ENCODE measurements around the genes KRTAP15-1, KRTAP19-5, KRTAP22-2 and KRTAP6-3.

DNA sequence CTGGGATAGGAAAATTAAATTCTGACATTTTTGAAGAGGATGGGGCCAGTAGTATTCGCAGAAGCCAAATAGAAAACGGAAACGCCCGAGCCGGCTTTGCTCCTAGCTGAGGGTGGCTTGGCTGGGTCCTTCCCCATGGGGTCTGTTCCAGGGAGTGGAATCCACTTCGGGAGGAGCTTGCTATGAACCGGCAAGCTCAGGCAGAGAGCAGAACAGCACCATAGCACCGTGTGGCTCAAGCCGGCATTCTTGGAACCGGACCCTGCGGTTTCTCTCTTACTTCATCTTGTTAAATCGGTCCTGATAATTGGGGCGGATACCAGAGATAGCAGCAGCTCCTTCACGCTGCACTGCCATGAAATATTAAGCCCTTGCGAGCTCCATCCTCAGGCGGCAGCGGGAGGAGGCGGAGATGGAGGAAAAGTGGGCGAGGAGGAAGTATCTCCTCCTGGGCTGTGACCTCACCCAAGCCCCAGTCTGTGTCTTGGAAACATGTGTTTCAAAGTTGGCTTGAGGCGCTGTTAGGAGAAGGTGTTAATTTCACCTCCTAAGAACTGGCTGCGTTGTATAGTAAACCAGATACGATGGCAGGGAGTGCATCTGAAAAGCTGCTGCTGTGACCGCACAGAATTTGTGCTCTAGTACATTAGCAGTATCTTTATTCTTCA lies 25.0 kb downstream of the MAP3K7CL start:
- PRO-cap: no peak
- RAMPAGE, long total RNA, 4 experiments: no peak in any of the 4 experiments

DNA sequence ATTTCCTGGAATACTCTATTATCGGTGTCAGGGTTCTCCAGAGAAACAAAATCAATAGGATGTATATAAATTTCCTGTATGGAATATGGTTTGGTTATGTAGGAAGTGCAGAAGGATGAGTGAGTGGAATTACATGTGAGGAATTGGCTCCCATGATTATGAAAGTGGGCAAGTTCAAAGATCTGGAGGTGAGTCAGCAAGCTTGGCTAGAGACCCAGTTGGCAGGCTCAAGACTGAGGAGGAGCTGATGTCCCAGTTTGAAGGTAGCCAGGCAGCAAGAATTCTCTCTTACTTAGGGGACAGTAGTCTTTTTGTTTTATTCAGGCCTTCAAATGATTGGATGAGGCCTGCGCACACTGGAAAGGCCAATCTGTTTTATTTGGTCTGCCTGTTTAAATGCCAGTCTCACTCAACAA lies 57.5 kb downstream of the MAP3K7CL start:
- PRO-cap: no peak
- RAMPAGE, long total RNA, 4 experiments: no peak in any of the 4 experiments

DNA sequence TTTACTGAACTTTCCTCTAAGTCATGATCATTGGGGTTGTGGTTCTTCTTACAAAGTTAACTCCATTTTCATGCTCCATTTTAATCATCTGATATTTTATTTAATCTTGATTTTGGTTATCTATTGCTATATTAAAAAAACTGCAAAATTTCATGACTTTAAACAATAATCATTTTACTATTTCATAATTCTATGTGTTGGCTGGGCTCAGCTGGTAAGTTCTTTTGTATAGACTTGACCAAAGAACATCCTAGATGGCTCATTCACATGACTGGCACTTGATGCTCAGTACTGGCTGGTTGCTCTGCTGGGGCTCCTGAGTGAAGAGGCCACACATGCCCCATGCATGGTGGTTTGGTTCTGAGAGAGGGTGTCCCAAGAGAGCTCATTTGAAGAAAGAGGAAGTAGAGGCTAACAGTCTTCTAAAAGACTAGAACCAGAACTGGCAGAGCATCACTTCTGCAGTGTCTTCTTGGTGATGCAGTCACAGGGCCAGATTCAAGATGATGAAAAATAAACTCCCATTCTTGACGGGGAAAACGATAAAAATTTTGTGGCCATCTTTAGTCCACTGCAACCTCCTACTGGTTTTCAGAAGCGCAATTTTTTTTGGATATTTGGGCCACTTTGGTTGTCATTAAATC lies 5.3 kb upstream of the BACH1 start:
- PRO-cap: no peak
- RAMPAGE, long total RNA, 4 experiments: no peak in any of the 4 experiments

- PRO-cap: no peak
- RAMPAGE, long total RNA, 4 experiments: no peak in any of the 4 experiments
Observed at GRCh38 chr21:29318177-29318634, 19.5 kb downstream of the BACH1 start.

DNA sequence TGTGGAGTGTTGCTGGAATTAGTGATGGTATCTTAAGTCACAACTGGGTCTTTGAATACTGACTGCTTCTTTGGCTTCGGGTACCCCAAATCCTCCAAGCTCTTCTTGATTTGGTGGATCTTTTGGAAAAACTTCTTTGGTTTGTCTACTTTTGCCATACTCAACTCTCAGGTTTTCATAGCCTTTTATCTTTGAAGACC lies 185.8 kb downstream of the BACH1 start:
- PRO-cap: no peak
- RAMPAGE, long total RNA, 4 experiments: no peak in any of the 4 experiments

DNA sequence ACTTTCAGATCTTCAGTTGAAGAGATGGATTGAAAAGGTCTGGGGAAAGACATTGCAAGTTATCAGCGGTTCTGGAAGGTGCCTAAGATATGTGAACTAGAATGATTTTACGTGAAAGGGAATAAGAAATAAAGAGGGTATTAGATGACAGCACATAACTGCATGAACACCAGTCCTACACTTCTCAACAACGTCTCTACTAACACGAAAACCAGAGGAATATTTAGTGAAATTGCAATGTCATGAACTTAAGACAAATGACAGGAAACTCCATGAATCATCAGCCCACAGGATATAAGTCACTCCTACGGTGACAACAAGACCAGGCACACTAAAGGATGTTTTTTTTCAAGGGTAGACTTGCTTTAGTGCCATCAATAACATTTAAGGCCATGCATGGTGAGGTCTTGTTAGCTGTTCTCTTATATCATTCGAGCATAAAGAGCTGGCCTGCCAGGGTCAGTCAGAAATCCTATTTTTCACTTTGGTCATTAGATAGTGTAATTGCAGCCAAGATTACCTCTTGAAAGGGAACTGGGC lies 283.1 kb downstream of the GRIK1 start:
- PRO-cap: no peak
- RAMPAGE, long total RNA, 4 experiments: no peak in any of the 4 experiments

DNA sequence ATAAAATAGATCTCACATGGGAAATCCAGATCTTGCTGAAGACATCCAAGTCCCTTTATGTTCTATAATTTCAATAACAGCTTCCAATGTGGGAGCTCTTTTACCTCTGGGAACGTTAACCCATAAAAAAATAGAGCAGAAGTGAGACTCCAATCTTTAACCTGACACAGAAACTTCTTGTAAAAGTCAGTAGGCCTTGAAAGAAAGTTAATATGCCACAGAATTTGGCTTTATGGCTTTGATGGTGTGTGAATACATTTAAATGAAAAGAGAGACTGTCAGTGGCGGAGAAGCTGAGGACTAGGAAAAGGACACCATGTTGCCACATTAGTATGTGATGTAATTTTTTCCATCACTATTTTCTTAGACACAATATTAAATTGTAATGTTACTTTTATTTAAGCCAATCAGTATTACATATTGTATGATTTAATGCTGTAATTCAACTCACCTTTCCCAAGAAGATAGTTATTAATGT lies 17.4 kb upstream of the CLDN8 start:
- PRO-cap: unidirectional peak, plus-strand start at position 287 of the sequence
- RAMPAGE, long total RNA, 4 experiments: no peak in any of the 4 experiments

- PRO-cap: no peak
- RAMPAGE, long total RNA, 4 experiments: no peak in any of the 4 experiments
Observed at GRCh38 chr21:30440017-30440546, at the start of gene KRTAP15-1. KRTAP15-1 (plus strand) TSS chr21:30440275.

DNA sequence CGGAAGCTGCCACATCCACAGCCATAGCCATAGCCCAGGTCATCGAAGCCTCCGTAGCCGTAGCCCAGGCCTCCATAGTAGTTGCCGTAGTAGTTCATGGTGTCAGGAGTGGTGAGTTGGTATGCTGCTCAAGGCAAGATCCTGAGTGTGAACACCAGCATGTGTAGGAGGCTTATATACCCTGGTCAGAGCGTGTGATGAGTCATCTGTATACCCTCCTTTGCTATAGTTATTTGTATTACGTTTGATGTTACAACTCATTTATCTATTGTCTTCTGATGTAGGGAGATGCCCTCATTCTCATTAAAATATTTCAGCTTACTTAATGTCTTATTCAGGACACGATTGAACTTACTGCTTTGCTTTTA lies at the start of gene KRTAP19-5:
Gene KRTAP19-5, minus strand, starts transcription at position 149 of the 368 bp plus-strand sequence.
- PRO-cap: no peak
- RAMPAGE, long total RNA, 4 experiments: no peak in any of the 4 experiments

DNA sequence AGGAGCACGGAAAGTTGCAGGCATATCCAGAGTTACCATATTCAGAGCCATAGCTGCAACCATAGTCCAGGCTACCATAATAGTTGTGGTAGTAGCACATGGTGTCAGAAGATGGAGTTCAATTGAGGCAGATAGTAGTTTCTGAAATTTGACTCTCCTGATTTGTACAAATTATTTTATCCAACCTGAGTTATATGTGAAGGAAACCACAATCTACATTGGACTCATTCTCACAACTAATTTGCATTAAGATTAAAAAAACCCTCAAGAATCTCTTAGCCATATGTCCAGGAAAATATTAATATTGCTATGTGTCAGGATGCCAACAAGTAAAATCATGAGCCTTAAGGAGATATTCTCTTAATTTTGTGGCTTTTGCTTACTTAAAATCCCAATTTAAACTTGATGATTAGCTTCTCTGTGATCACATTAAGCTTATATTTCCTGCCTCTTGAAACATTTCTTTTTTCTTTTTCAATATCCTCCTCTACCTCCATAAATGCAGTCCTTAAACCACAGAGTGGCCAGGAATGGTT lies at the start of gene KRTAP22-2:
Gene KRTAP22-2, minus strand, starts transcription at position 123 of the 536 bp plus-strand sequence.
- PRO-cap: no peak
- RAMPAGE, long total RNA, 4 experiments: no peak in any of the 4 experiments

DNA sequence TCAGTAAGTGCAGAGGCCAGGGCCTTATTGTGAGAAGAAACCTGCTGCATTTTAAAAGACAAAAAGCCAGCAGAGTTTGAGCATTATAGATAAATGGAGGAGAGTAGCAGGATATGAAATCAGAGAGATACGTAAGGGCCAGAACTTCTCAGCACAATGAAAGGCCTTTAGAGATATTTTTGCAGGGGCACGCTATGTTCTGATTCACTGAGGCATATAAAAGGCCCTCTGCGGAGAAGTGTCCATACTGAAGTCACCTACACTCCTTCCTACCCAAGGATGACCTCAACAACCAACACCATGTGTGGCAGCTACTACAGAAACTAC lies at the start of gene KRTAP6-3:
Gene KRTAP6-3, plus strand, starts transcription at position 274 of the 327 bp plus-strand sequence.
- PRO-cap: no peak
- RAMPAGE, long total RNA, 4 experiments: no peak in any of the 4 experiments

DNA sequence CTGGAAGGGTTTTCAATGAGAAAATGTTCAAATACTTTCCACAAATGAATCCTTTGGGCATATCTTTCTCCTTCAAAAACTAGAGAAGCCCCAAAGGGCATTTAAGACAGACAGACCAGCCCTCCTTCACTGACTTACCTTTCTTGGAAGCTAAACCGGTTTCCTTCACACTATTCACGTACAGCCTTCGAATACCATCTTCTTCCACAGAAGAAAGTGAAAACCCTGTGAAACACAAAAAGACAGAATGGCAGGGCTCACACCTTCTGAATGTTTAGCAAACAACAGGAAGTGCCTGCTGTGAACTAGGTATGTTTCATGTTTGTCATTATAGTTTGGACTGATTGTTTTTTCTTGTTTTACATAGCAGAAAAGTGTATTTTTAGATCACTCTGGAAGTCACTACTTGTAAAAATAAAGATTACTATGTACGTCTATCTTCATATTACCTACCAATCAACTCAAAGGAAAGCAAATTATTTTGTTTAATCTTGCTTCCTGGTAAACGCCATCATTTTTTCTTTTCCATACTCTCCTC lies 148.7 kb upstream of the KRTAP19-8 start:
- PRO-cap: no peak
- RAMPAGE, long total RNA, 4 experiments: no peak in any of the 4 experiments

DNA sequence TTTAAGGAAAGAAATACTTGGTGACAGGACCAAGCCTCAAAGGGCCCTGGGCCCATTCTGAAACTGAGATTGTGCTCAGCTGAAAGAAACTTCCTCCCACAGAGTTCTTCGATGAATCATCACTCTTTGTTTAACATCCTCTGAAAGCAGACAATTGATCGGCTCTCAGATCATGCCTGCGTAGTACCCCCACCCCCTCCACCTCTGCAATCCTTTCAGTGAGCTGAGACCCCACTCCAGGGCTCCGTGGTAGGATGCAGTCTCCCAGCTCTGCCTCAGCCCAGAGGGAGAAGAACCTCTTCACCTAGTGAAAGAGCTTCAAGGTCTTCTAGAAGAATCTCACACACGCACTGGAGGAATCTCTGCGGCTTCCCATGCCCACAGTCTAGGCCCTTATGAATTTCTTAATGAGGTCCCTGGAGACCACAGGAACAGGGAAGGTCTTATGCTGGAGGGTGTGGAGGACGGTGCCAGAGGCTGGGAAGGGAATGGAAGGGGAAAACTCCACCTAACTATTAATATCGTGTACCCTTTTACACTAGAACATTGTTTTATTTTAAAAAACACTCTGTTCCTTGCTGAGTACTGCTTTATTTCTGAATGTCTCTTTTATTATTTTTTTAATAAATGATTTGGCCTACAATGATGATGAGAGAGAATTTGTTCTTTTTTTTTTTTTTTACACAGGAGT lies 104.8 kb upstream of the SOD1 start:
- PRO-cap: no peak
- RAMPAGE, long total RNA, 4 experiments: no peak in any of the 4 experiments

DNA sequence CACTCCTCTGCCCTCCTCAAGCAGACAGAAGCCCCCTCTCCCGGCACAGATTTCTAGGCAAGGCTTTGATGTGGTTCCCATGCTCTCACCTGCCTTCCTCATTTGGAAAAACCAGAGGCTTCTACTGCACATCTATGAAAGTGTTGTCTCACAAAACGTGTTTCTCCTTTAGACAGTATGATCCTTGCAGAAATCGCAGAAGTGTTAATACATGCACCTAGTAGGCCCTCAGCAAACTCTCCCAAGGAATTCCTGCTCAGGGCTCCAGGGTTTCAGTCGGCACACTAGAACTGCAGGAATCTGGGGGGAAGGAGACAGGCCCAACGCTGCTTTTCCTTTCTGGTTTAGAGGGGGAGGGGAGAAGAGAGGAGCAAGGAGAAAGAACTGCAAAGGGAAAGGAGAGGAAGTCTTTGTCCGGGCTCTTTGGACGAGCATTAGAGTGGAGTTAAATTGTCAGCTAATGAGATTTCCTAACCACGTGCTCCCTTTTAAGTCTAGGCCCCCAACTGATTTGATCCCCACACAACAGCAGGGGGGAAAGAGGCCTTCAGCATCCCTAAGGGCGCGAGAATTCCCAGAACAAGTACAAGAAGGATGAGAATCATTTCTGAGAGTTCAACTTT lies 103.8 kb upstream of the SOD1 start:
- PRO-cap: no peak
- RAMPAGE, long total RNA, 4 experiments: no peak in any of the 4 experiments

DNA sequence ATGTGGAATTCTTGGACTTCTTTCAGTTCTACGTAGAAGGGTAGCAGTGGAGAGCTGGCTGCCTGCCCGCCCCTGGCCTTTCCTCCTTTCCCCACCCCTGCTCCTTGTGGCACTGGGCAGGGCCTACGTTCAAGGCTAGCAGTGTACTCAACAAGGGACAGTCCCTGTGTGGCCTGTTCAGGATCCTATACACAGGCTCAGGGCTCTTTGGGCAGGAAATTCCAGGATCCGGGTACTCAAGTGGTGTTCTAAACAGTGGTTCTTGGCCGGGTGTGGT lies 2.4 kb upstream of the SOD1 start:
- PRO-cap: bidirectional peak, plus-strand start at position 160 of the sequence, minus-strand start at position 81 of the sequence
- RAMPAGE, long total RNA, 4 experiments: no peak in any of the 4 experiments

- PRO-cap: no peak
- RAMPAGE, long total RNA, 4 experiments: no peak in any of the 4 experiments
Observed at GRCh38 chr21:31657850-31658421, 1.6 kb upstream of the SOD1 start.

DNA sequence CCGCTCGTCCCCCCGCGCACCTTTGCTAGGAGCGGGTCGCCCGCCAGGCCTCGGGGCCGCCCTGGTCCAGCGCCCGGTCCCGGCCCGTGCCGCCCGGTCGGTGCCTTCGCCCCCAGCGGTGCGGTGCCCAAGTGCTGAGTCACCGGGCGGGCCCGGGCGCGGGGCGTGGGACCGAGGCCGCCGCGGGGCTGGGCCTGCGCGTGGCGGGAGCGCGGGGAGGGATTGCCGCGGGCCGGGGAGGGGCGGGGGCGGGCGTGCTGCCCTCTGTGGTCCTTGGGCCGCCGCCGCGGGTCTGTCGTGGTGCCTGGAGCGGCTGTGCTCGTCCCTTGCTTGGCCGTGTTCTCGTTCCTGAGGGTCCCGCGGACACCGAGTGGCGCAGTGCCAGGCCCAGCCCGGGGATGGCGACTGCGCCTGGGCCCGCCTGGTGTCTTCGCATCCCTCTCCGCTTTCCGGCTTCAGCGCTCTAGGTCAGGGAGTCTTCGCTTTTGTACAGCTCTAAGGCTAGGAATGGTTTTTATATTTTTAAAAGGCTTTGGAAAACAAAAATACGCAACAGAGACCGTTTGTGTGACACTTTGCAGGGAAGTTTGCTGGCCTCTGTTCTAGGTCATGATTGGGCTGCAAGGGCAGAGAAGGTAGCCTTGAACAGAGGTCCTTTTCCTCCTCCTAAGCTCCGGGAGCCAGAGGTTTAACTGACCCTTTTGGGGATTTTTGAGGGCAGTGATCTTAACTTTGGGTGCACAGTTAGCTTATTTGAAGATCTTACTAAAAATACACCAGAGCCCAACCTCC lies 587 bp downstream of the SOD1 start:
- PRO-cap: bidirectional peak, plus-strand start at position 291 of the sequence, minus-strand start at position 120 of the sequence
- RAMPAGE, long total RNA, 4 experiments: no peak in any of the 4 experiments

- PRO-cap: no peak
- RAMPAGE, long total RNA, 4 experiments: no peak in any of the 4 experiments
Observed at GRCh38 chr21:31714045-31714716, 17.7 kb downstream of the SCAF4 start.

DNA sequence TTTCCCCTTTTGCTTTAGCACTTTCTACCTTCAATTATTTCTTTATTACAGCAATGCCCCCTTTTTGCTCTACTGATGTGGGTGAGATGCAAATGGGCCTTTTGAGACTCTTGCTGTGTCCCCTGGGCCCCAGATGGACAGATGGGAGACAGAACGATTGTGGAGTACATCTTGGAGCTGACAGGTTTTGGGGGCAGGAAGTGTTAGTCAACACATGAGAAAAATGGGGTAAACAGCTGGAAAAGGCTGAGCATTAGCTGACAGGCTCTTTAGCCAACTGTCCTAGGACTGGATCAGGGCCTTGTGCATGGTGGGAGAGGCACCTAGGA lies 41.3 kb upstream of the SCAF4 start:
- PRO-cap: no peak
- RAMPAGE, long total RNA, 4 experiments: no peak in any of the 4 experiments

- PRO-cap: no peak
- RAMPAGE, long total RNA, 4 experiments: no peak in any of the 4 experiments
Observed at GRCh38 chr21:31865886-31866430, 6.9 kb upstream of the HUNK start.